Ascending aorta (tissue), 1 donor: ENCODE measurements around a stretch of chr19.

DNA sequence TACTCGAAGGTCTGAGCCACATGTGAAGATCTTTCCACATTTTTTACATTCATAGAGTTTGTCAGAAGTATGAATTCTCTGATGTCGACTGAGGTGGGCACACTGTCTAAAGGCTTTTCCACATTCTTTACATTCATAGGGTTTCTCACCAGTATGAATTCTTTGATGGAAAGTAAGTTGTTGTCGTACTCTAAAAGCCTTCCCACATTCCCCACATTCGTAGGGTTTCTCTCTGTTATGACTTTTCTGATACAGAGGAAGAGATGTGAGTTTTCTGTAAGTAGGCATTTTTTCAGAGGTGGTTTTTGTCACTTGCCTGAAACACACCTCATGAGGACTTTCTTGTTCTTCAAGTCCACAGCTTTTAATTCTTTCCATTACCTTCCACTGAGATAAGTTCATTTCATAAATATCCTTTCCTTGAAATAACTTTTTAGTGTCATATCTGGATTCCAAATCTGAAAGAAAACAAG, 19.4 kb downstream of the ZFP30 start:
- PRO-cap, result no peak

DNA sequence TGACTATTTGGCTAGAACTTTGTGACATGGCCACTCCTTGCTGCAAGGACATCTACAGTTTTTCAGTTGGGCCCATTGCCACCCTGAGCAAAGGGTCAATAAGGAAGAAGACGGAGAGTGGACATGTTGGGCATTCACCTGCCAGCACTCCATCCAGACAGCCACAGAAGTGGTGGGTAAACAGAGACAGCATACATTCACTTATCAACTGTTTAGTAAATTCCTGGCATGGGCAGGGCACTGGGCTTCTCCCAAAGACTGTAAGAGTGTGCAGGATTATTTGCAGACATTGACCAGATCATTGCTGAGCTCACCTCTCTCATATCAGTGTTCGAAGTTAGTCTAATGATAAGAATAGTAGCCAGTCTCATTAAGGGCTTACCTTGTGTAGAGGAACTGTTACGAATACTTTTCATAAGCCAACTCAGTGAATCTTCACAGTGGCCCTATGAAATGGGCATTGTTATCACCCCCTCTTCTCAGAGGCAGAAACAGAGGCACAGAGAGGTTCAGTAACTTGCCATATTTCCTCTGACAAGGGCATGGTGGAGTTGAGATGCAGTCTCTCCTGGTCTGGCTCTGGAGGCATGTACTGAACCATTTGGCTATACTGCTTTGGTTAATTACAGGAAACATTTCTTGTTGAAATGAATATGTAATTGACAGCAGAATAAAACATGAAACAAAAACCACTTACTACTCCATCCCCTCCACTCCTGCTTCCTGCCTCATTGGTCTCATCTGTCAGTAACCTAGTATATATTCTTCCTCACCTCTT, 29.4 kb downstream of the SIPA1L3 start:
- PRO-cap, result no peak

DNA sequence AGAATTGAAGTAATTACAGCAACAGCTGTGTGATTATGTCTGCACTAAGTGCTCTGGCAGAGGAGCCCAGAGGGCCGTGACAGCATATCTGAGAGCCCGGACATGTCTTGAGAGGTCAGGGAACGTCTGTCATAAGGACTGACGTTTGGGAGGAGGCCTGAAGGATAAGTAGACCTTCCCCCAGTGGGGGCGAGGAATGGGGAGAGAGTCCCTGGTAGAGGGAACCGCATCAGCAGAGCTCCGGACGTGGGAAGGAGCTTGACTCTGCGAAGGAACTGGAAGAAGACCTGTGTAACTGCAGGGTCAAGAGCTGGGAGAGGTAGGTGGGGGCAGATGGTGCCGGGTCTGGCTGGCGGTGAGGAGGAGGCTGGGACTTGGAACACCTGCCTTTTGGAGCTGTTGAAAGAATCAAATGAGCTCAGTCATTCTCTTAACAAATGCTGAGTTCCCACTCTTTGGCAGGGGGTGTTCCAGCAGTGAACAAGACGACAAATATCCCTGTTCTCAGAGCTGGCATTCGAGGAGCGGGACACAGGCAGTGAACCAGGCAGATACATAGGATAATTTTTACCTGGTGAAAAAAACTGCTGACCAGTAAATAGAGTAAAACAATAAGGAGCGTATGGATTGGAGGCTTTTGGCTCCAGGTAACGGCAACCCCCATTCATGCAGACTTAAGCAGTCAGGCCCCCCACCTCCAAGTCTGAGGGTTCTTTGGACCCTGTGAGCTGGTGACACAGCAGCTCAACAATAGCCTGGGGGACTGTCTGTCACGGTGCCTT, 130.3 kb downstream of the SIPA1L3 start:
- PRO-cap, result no peak

- PRO-cap, result bidirectional peak, plus-strand start at chr19:38210859, minus-strand start at chr19:38210742
Measured at GRCh38 chr19:38209994-38210951, 13.7 kb downstream of the DPF1 start.

DNA sequence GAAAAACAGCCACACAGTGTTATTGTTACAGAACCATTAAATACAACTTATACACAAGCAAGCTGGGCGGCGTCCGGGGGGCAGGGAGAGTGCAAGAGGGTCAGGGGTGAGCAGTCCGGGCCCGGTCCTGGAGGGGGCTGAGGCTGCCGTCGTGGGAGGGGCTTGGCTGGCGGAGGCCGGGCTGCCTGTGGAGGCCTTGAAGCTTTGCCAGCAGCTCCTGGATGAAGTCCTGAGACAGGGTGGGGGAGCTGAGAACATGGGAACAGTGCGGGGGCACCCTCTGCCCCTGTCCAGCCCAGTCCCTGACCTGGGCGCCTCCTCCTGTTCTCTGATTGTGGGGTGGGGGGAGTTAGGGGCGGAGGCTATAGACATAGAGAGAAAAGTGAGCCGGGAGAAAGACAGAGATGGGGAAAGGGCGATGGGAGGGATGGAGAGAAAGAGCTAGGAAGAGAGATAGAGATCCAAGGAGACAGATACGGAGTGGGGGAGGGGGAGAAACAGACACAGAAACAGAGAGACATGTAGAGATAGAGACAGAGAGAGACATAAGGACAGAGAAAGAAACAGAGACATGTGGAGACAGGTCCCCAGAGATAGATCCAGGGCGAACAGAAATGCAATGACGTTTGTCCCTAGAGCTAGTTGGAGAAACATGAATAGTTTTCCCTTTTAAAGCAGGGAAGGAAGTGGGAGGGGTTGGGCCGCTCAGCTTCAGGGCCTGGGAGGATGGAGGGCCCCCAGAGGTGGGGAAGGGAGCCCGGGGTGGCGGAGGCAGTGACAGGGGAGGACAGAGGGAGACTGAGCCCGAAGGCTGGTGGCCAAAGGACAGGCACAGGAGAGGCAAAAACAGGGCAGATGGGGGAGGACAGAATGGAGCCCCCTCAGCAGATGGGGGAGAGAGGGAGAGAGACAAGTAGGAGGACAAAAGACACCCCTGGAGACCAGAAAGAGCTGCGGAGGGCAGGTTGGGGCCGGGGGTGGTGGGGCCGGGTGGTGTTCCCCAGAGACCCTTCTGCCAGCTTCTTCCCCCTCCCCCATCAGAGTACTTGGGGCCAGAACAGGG, 4.6 kb downstream of the PPP1R14A start:
- PRO-cap, result unidirectional peak, plus-strand start at position 251 of the sequence; bidirectional peak, plus-strand start at position 740 of the sequence, minus-strand start at position 601 of the sequence

GRCh38 chr19:38265132-38265420, 703 bp downstream of the SPINT2 start:
- PRO-cap, result unidirectional peak, plus-strand start at chr19:38265350

- PRO-cap, result bidirectional peak, plus-strand start at chr19:38278570, minus-strand start at chr19:38278416
Measured at GRCh38 chr19:38278088-38278701, 13.8 kb downstream of the SPINT2 start.

DNA sequence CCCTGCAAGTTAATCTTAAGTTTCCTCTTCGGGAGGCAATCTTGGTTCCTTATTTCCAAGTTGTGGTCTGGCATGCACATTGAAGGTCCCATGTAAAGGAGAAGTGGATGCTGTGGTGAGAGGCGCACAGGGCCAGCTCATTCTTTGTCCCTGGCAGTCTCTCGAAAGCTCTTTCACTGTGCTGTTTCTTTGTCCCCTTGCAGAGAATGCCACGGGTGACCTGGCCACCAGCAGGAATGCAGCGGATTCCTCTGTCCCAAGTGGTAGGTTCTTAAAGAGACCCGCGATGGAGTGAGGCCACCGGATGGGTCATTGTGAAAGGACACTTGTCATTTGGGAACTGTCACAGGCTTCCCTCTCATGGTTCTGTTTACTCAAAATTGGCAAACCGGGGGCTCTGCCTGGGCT, 16.4 kb upstream of the C19orf33 start:
- PRO-cap, result no peak

- PRO-cap, result no peak
Measured at GRCh38 chr19:38304530-38305876, 952 bp downstream of the C19orf33 start.

DNA sequence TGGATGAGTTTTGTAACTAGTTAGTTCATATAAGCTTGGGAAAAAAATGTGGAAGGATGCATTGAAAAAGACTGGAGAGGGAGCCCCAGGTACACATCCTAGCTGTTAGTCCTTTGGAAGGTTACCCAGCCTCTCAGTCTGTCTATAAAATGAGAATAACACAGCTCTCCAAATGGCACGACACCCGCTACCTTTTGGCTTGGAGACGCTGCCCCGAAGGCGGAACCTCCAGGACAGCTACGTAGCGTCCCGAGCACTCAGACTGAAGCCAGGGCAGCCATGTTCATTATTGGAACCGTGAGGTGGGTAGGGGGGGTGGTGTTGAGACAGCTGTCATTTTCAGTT, 204 bp upstream of the PSMD8 start:
- PRO-cap, result bidirectional peak, plus-strand start outside the sequence, minus-strand start at position 264 of the sequence

DNA sequence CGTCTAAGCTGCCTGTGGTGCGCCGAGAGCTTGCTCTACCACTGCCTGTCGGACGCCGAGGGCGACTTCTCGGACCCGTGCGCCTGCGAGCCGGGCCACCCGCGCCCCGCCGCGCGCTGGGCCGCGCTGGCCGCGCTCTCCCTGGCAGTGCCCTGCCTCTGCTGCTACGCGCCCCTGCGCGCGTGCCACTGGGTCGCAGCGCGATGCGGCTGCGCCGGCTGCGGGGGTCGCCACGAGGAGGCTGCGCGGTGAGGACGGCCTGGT, 7.1 kb upstream of the FAM98C start:
- PRO-cap, result no peak

GRCh38 chr19:38506802-38507460, 73.4 kb downstream of the RYR1 start:
- PRO-cap, result no peak

GRCh38 chr19:38579993-38580650, 37.6 kb downstream of the MAP4K1 start:
- PRO-cap, result no peak

- PRO-cap, result no peak
Measured at GRCh38 chr19:38613756-38614362, 3.9 kb downstream of the MAP4K1 start.

- PRO-cap, result no peak
Measured at GRCh38 chr19:38650150-38650647, 2.8 kb downstream of the ACTN4 start.

GRCh38 chr19:38694560-38694759, 47.0 kb downstream of the ACTN4 start:
- PRO-cap, result no peak

DNA sequence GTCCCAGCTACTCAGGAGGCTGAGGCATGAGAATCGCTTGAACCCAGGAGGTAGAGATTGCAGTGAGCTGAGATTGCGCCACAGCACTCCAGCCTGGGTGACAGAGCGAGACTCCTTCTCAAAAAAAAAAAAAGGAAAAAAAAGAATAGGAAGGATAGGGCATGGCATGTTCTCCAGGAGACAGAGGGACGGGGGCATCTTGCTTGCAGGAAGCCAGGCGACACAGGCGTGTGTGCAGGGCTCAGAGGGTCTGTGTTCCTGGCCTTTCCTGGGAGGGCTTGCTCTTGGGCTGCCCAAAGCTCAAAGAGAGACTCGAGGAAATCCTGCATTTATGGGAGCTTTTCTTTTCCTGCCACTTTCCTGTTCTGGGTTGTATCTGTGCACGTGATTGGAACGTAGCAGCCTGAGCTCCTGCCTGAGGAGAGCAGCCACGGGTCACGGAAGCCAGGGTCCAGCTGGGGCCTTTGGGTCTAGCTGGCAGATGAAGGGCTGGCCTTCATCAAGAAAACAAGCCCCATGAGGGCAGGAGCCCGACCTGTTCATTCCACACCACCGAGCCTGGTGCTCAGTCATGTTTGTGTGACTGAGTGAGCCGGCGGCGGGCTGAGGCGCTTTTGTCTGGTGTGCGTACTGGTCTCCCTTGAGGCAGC, 44.5 kb downstream of the CAPN12 start:
- PRO-cap, result no peak

DNA sequence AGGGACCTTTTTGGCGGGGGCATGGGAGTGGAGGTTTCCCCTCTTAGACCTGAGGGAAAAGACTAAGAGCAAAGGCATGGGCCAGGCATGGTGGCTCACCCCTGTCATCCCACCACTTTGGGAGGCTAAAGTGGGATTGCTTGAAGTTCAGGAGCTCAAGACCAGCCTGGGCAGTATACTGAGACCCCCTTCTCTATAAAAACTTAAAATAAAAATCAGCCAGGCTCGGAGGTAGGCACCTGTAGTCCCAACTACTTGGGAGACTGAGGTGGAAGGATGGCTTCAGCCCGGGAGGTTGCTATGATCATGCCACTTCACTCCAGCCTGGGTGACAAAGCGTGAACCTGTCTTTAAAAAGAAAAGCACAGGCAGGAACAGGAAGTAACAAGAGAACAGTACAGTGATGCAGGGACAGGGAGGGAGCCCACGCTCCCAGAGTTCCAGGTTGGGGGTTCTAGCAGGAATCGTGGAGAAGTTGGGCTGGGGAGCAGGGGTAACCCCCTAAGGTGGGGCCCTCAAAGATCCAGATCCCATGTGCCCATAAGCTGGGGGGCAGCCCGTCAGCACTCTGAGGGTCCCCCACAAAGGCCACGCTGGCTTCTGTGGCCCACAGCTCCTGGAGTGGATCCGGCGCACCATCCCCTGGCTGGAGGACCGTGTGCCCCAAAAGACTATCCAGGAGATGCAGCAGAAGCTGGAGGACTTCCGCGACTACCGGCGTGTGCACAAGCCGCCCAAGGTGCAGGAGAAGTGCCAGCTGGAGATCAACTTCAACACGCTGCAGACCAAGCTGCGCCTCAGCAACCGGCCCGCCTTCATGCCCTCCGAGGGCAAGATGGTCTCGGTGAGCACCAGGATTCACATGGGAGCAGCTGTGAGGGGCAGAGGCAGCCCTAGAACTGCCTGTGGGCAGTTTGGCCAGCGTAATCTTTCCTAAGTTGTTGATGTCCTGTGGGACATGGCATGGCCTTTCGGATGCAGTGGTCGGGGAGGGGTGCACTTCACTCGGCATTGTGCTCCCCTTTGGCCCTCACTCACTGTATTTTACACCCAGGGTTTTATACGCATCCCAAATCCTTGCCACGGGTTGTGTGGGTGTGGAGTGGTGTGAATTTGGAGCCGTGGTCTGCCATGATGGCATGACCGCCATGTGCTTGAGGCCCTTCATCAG, 27.4 kb downstream of the CAPN12 start:
- PRO-cap, result no peak

GRCh38 chr19:38729405-38730546, 14.5 kb downstream of the CAPN12 start:
- PRO-cap, result no peak

DNA sequence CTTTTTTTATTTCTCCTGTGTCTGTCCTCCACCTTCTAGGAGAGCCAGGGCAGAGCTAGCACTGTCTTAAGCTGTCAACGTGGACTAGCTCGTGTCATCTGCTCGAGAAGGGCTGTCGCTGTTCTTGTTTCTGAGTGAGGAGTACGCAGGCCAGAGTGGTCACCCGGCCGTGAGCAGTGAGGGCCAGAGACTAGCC, 13.8 kb downstream of the CAPN12 start:
- PRO-cap, result no peak